Trachea (tissue), 1 donor: ENCODE measurements around a stretch of chr17.

DNA sequence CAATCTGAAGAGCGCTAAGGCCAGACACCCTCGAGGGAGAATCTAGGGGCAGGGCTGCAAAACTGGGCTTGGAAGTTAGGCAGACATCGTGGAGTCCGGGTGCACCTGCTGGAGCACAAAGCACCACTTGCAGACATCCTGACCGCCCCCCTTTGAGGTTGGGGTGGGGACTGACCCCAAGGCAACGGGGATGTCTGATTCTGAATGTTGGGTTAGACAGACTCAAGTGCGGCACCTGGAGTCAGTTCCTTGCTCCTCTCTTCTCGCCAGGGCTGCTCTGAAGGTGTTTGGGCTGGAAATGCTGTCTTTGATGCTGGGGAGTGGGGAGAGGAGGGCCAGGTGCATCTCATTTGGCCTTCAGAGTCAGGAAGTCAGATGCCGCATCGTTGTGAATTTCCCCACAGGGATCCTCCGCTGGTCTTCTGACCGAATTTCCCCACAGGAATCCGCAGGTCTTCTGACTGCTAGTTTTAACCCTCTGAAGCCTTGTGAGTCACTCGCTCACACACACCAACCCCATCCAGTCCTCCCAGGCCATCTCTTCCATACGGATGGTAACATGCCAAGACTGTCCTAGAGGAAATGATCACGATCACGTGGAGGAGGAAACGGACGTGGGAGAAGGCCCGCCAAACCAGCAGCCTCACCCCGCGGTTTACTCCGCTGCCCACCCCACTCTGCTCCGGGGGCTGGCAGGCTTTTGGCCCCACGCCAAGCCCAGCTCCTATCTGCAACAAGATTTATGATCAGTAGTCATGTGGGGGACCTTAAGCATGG is 1.2 kb upstream of the FAAP100 start:
- PRO-cap = bidirectional peak, plus-strand start at position 23 of the sequence, minus-strand start outside the sequence

DNA sequence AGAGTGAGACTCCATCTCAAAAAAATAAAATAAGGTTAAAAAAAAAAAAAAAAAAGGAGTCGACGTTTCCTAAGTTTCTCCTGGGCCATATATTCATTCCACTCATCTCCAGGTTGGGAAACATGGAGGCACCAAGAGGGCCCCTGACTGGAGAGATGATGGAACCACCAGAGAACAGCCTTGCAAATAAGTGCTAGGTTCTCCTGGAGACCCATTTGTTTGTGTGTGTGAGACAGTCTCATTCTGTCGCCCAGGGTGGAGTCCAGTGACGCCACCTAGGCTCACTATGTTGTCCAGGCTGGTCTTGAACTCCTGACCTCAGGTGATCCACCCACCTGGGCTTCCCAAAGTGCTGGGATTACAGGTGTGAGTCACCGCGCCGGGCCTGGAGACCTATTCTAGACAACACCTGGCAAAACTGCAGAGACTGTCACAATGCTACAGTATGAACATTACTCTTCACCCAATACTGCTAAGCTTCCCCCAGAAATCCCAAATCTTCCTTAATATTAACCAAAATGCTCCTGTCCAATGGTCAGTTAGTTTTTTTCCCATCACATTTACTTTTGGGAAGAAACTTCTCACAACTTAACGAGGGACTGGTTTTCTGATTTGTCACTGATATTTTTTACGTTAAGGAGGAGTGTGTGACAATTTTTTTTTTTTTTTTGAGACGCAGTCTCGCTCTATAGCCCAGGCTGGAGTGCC is 1.4 kb downstream of the NPLOC4 start:
- PRO-cap = no peak

- PRO-cap = no peak
These were observed 8.5 kb downstream of the PDE6G start for GRCh38 chr17:81647598-81648523.

DNA sequence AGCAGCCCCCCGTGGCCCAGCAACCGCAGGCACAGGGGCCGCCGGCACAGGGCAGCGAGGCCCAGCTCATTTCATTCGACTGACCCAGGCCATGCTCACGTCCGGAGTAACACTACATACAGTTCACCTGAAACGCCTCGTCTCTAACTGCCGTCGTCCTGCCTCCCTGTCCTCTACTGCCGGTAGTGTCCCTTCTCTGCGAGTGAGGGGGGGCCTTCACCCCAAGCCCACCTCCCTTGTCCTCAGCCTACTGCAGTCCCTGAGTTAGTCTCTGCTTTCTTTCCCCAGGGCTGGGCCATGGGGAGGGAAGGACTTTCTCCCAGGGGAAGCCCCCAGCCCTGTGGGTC is 1.7 kb upstream of the MRPL12 start:
- PRO-cap = no peak

DNA sequence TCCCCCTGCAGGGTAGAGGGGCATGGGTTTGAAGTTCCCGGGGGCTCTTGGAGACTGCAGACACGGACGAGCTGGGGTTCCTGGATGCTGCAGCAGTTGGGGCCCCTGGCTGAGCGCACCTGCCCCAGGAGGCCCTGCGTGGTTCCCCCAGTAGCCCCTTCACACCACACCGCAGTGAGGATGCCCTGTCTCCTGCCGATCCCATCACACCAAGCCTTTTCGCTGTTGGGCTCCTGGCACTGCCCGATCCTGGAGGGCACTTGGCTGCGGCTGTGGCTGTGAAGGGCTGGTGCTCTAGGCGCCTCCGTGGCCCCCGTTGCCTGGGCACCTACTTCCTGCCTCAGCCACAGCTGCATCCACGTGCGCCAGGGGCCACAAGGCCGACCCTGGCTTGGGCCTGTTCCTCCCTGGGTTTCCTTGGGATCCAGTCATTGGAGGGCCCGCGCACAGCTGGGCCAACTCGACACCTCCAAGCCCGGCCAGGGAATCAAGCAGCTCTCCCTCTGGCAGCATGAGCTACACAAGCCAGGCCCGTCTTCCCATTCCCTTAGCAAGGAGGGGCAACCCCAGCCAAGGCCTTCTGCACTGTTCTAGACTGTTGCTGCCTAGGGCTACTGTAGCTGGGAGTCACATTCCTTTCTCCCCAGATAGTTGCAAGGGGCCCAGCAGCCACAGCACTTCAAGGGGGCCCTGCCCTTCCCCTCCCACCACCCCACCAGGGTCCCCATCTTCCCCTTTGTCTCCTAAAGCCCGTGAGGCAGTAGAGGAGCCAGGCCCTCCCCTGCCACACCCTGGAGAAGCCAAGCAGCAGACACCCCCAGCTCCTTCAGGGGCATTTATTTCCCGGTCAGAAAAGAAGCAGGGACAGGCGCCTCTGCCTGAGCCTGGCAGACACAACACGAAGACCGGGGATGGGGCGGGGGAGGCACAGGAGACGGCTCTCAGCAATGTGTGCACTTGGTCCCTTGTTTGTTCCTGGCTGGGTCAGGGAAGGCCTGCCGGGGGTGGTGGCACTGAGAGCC is 3.9 kb downstream of the ARHGDIA start:
- PRO-cap = no peak

- PRO-cap = no peak
These were observed 1.0 kb downstream of the ALYREF start for GRCh38 chr17:81890173-81890924.

GRCh38 chr17:81916226-81917224 is 1.5 kb downstream of the SIRT7 start:
- PRO-cap = unidirectional peak, plus-strand start at chr17:81916854

DNA sequence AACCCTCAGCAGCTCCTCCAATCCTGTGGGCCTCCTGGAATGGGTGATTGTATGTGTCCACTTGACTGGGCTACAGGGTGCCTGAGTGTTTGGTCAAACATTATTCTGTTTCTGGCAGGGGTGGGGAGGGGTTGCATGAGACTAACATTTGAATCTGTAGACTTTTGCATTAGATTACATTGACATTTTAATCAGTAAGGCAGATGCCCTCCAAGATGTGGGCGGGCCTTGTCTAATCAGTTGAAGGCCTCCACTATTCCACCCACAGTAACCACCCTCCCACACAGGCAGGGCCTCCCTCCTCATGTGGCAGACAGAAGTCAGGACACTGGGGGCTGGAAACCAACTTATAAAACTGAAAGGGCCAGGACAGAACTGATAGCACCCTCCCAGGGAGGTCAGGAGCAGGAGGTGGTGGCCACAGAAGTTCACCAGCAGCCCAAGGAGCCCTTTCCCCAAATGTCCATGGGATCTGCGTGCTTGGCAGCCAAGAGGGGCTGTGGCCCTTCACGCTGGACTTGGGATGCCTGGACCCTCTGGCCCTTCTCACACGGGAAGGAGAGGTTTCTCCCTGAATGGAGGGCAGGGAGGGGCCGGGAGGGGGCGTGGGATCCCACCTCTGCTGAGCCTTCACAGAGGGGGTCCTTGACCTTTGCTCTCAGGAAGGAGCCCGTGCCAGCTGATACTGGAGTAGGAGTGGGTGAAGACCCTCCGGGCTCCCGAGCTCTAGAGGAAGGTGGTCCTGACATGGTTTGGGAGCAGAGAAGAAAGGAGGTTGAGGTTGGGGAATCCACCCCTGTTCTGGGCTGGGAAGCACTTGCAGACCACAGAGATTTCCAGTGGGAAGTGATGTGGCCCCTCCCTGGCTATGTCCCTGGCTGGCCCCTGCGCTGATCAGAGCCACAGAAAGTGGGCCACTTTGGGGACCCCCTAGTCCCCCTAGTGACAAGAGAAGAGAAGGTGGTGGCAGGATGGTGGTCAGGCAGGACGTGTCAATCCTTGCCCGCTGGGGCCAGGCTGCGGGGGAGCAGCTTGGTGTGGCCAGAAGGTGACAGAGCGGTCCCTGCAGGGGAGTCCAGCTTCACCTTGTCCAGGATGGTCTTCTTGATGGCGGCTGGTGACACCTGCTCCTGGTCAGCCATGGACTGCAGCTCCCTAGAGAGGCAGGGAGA is 4.5 kb downstream of the PYCR1 start:
- PRO-cap = no peak

- PRO-cap = no peak
These were observed 5.0 kb downstream of the ASPSCR1 start for GRCh38 chr17:81982329-81982931.

GRCh38 chr17:82031891-82032441 is 488 bp downstream of the RAC3 start:
- PRO-cap = unidirectional peak, minus-strand start at chr17:82032033

GRCh38 chr17:82034885-82035356 is 2.6 kb downstream of the DCXR start:
- PRO-cap = no peak

DNA sequence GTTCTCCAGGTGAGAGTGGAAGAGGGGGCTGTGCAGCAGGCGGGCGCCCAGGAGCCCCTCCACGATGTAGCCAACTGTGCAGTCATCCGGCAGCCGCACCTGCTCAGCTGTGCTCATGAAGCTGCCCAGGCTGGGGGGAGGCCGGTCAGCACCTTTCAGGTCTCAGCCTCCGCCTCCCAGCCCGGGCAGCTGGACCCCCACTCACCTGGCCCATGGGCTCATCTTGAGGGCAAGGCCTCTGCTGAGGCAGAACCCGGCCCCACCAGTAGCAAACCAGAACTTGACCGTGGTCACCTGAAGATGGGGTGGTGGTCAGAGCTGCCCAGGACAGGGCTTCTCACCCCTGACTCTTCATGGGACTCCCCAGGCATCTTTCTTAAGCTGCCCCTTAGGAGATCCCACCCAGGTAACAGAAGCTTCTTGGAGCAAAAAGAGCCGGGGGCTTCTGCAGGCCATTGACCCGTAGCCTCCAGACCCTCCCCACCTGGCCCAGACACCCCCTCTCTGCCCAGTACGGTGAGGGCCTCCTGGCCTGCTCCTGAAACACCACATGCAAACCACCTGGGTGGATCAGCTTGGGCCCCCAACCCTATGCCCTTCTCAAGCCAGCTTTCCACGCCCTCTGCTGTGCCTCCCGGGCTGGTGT is 1.8 kb downstream of the RFNG start:
- PRO-cap = no peak

DNA sequence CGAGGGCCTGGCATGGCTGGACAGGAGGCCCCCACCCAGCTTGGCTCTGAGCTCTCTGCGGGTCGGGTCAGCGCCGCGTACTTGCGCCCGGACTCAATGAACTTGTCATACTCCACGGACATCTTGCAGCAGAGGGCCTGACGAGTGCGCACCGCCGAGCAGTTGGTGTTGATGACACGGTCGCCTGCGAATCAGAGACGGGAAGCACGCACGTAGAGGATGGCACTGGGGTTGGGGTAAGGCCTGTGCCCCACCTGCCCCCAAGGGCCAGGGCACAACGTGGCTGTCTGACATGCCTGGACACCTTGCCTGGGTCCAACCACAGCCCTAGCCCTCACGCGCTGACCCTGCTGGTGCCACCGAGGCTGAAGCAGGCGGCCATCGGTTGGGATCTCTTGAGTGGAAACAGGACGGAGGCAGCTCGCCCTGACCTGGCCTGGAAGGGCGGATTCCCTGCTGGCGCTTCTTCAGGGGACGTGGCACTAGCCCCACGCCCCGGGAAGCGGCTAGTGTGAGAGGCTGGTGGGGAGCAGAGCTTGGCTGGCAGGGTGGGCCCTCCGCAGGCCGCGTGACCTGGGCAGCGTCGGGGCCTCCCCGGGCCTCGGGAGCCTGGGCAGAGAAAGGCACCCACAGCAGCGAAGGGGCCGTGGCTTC is 903 bp downstream of the RFNG start:
- PRO-cap = no peak

- PRO-cap = no peak
These were observed 12.5 kb downstream of the FASN start for GRCh38 chr17:82085545-82085997.

DNA sequence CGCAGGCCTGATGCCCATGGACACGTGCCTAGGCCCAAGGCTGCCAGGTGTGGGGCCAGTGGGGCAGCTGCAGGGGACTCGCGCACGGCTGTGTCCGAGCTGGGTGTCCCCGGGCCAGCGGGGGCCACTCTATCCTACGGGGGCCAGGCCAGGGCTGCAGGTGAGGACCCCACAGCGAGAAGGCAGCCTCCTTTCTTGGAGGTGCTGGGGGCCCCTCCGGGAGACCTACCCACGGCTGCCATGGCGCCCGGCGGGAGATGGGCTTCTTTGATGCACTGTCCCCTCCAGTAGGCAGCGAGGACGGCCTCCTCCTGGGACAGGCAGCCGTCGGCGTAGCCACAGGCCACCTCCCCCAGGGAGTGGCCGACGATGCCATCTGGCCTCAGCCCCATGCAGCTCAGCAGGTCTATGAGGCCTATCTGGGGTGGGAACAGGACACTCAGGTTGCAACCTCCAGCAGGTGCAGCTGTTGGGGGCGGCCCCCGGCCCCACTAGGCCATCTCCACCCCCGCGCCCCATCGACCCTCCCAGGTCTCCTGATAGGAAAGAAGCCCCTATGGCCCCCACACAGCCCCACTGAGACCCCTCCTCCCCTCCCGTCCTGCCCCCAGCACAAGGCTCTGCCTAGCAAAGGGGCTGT is 7.8 kb downstream of the FASN start:
- PRO-cap = no peak

GRCh38 chr17:82095598-82096031 is 2.4 kb downstream of the FASN start:
- PRO-cap = no peak

- PRO-cap = no peak
These were observed 1.4 kb upstream of the CCDC57 start for GRCh38 chr17:82214055-82214432.

DNA sequence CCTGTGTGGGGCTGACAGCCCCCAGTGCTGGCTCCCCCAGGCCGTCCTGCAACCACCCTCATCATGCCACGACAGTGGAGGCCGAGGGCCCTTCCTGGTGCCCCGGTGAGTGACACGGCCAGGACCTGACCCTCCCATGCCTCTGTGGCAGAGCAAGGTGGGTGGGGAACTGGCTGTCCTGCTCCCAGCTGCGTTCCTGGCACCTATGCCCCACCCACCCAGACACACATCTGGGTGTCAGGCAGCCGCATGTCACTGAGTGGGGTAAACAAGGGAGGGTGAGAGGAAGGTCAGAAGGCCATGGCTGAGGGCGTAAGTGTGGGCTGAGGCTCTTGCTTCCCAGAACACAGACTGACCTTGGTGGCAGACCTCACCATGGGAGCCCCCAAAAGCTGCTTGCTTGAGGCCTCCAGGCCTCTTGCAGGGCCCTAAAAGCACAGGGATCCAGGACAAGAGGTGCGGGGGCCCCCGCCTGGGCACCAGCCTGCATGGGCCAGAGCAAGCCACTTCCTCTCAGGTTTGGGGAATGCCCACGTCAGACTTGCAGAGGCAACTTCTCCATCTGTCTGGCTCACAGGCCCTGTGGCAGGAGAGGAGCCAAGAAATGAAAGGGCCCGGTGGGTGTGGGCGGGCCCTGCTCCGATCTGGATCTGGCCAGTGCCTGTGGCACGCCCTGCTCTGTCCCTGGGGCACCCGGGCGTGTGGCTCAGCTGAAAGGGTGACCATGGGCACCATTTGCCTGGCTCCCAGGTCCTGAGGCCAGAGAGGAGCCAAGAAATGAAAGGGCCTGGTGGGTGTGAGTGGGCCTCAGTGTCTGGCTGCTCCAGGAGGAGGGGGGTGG is 3.9 kb upstream of the CCDC57 start:
- PRO-cap = unidirectional peak, minus-strand start at position 573 of the sequence

GRCh38 chr17:82367720-82368012 is 3.9 kb upstream of the UTS2R start:
- PRO-cap = no peak

DNA sequence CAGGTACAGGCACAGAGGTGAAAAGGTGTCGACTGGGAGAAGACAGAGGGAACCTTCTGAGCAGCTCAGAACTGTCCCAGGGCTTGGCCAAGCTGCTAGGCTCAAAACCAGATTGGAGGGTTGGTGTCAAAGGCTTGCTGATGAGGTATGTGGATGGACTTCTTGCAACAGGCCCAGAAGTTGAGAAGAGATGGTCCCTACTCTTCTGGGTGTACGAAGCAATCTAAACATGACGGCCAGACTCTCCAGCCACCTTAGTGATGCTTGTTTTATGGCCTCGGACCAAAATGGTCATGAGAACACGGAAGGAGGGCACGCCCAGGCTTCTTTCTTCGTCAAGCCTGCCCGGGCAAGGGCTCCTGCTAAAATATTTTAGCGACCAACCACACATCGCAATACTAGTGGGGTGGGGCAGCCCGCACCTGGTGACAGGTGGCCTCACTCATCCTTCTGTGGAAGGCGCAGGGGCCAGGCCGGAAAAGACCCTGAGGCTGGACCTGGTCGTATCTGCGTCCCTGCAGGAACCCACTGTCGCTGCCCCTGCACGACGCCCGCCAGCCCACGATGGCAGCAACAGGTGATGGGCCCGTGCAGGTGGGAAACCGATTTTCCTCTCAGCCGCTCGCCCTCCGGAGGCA is 23.1 kb upstream of the FOXK2 start:
- PRO-cap = no peak